Brain (tissue), 1 donor: ENCODE measurements around a stretch of chr17.

- RRBS = 97% methylated on average over 33 of the region's 79 CpGs
Measured at GRCh38 chr17:76307441-76308199, 456 bp downstream of the QRICH2 start.

GRCh38 chr17:76352702-76353468 lies 831 bp downstream of the PRPSAP1 start:
- RRBS = under 1% methylated on average over 15 of the region's 38 CpGs

DNA sequence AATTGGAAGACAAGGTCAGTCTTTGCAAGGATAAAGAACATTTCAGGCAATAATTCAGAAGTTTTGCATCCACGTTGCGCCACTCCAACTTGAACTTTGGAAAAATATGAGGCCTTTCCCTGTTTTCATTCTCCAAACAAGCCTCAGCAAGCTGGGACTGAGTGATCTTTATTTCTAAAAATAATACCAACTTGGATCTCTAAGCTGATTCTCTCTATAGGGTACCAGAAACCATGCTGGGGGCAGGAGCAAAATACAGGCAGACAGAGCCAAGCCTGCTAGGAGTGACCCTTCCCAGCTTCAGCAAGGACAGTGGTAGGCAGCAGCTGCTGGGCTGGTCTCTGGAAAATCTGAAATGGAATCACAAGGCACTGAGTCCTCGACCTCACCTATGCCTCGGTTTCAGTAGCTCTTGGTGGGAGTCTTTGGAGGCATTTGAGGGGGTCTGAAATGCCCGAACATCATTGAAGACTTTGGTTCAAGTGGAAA lies 8.1 kb upstream of the PRPSAP1 start:
- RRBS = no CpG with 5 or more reads among the region's 5 CpGs

DNA sequence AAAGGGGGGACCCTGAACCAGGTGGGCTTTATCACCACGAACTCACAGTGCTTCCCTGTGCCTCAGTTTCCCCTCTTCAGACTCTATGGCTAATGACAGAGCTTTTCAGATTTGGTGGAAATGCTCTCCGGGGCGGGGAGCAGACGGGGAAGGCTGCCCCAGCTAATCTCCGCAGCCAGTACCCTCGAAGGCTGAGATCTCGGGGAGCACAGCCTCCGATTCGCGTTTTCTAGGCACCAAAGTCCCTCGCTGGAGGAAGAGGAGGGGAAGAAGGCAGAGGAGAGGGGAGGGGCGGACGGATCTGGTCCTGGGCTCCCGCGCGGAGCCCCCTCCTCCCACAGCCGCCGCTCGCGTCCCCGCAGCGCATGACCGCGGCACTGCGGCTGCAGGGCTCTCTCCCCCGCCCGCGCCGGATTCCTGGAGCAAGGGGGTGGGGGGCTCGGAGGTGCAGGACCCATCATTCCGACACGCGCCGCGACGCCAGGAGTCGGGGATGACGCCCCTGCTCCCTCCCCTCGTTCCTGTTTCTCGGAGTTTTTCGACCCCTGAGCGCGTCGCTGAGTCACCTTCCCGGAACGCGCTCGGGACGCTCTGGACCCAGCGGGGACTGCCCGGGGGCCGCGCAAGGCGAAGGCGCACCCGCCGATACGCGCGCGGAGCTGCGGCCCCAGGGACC lies 1.6 kb upstream of the SPHK1 start:
- RRBS = 1% methylated on average over 13 of the region's 62 CpGs

DNA sequence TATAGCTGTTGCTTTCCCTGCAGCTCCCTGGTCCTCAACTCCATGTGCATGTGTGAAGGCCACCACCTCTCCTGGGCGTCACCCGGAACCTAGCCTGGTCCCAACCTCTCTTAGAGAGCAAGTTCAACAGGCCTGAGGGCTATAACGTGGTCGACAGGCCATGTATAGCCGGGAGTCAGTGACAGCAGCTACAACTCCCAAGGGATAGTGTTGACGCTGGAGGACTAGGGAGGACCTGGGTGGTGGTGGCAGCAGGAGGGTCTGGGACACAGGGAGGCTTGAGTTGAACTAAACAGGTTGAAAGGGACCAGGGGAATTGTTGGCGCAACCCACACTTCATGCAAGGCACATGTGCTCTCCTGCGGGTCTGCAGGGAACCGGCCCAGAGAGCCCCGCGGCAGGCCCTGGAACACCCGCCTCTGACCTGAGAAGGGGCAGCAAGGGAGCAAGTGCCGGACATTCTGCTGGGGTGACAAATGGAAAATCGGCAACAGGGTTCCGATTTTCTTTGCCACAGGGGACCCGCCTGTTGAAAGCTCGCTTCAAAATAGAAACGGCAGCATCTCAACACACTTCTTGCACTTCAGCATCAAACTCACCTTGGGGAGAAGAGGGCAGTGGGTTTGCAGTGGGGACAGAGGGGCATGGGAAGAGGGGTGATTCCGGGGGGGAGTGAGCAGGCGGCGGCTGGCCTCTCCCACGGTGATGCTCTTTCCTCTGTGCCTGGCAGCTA lies 6.0 kb downstream of the SPHK1 start:
- RRBS = 93% methylated on average over 11 of the region's 22 CpGs

- RRBS = 95% methylated on average over 4 of the region's 15 CpGs
Measured at GRCh38 chr17:76396334-76396830, 12.0 kb downstream of the SPHK1 start.

GRCh38 chr17:76491815-76492910 lies 9.1 kb downstream of the RHBDF2 start:
- RRBS = no CpG with 5 or more reads among the region's 19 CpGs

DNA sequence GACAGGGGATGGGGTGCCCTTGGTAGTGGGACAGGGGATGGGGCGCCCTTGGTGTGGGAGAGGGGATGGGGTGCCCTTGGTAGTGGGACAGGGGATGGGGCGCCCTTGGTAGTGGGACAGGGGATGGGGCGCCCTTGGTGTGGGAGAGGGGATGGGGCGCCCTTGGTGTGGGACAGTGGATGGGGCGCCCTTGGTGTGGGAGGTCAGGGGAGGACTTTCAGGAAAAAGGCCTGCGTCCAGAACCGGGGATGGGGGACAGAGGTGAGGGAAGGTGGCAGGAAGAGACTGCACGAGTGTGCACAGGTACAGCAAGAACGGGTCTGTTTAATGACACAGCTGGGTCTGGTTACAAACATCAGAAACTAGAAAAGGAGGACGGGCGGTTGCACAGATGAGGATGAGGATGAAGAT lies 10.5 kb downstream of the CYGB start:
- RRBS = no CpG with 5 or more reads among the region's 11 CpGs

DNA sequence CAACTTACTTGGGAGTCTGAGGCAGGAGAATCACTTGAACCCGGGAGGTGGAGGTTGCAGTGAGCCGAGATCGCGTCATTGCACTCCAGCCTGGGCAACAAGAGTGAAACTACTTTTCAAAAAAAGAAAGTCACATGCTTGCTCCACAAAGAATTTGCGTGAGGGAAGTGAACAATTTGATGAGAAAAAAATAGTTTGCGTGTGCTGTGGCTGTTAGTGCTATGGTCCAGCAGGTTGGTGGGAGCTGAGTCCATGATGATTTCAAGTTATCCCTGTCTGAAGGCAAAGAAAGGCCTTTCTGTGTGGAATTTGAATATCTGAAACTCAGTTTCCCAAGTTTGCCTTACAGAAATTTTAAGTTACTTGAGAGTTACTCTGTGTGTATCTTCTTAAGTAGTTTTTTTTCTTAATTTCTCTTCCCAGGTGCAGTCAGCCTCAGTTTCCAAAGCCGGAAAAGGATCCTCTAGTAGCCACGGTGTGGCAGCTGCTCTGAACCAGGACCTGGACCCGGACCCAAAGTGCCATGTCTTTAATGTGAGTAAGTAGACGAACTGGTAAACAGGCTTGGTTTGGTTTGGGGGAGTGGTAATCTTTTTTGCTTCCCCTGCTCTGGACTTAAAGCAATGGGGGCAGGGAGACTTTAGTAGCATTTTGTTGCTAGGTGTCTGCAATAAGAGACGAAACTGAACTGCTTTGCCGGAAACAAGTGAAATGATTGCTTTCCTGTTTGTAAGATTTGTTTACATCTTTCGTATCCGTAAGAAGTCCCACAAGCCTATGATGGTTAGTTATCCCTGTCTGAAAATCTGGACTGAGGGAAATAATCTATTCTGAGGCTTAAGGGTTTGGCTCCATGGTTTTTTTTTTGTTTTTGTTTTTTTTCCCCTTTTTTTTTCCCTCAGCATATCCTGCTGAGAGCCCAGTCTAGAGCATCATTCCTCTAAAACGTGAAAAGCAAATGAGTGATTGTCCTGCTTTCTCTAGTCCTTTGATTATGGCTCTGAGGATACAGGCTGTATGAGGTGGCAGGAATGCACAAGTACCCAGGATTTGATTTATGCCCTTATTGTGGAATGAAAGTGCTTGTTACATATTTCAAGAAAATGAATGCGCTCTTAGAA lies 21.4 kb downstream of the PRCD start:
- RRBS = no CpG with 5 or more reads among the region's 16 CpGs

- RRBS = no CpG with 5 or more reads among the region's 8 CpGs
Measured at GRCh38 chr17:76562893-76563254, 22.8 kb downstream of the ST6GALNAC2 start.

DNA sequence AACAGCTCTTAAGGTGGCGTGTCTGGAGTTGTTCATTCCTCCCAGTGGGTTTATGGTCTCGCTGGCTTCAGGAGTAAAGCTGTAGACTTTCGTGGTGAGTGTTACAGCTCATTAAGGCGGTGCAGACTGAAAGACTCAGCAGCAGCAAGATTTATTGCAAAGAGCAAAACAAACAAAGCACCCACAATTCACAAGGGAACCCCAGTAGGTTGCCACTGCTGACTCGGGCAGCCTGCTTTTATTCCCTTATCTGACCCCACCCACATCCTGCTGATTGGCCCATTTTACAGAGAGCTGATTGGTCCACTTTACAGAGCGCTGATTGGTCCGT lies 28.5 kb upstream of the ST6GALNAC2 start:
- RRBS = no CpG with 5 or more reads among the region's 7 CpGs

DNA sequence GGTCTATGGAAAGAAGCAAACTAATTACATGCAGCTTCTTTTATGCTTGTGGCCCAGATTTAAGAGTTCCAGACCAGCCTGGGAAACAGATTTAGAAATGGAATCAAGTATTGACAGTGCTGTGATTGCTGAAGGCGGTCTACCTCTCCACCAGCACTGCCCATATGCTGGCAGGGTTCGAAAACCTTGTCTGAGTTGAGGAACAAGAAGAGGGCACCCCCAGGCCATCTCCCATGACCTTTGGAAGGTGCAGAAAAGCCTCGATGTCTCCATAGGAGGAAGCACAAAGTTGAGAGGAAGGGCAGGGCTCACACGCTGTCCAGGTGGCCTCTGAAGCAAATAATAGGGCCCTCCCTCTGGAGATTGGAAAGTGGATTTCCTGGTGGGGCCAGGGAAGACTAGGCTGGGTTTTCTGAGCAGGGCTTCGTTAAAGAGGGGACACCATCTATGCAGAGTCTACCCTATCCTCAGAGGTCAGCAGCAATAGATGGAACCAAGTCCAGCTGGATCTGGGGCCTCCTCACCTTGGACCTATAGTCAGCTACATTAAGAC lies 14.5 kb upstream of the ST6GALNAC1 start:
- RRBS = no CpG with 5 or more reads among the region's 5 CpGs

GRCh38 chr17:76695231-76695951 lies 15.4 kb downstream of the MXRA7 start:
- RRBS = no CpG with 5 or more reads among the region's 13 CpGs

- RRBS = no CpG with 5 or more reads among the region's 9 CpGs
Measured at GRCh38 chr17:76715299-76716046, 4.7 kb upstream of the MXRA7 start.

DNA sequence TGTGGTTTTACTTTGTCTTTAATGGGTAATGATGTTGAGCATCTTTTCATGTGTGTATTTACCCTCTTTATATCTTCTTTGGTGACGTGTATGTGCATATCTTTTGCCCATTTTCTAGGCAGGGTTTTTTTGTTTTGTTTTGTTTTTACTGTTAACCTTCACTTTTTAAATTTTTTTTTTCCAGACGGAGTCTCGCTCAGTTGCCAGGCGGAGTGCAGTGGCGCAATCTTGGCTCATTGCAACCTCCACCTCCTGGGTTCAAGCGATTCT lies 35.5 kb downstream of the MFSD11 start:
- RRBS = no CpG with 5 or more reads among the region's 6 CpGs

DNA sequence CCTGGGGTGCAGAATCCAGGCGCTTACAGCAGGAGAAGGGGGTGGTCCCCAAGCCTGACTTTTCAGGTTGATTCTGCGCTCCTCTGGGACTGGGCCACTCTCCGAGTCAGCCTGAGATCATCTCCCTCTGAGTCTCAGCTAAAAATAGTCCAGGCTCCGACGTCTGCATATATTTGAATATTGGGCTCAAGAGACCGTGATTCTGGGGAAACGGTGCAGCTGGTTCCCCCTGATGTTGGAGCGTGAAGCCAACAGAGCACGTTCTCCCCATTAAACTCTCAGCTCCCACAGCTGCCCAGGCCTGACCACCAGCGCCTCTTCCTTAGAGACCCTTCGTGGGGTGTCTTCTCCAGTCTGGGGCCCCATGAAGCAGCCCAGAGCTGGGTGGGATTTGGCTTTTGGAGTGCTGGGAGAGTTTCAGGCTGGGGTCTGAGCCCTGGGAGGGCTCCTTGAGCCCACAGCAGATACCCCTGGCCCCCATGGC lies 90.0 kb downstream of the MGAT5B start:
- RRBS = no CpG with 5 or more reads among the region's 11 CpGs

DNA sequence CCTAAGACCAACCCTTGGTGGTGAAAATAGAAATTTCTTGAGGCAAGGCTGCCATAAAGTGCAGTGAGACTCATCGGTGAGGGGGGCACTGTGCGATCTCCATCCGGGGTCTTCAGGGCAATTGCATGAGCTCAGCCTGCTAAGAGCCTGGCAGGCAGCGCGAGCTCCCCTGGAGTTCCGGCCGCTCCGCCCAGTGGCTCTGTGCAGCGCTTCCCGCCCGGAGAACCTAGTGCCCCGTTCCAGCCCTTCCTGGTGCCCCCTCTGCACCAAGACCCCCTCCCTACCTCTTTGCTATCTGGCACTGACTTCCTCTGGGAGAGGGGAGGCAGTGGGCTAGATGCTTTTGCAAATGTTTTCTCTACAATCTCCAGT lies 101.2 kb downstream of the MGAT5B start:
- RRBS = 2% methylated on average over 9 of the region's 12 CpGs

GRCh38 chr17:77111927-77112254 lies 28.9 kb upstream of the SEC14L1 start:
- RRBS = no CpG with 5 or more reads among the region's 4 CpGs

- RRBS = no CpG with 5 or more reads among the region's 11 CpGs
Measured at GRCh38 chr17:77142602-77143702, 2.2 kb downstream of the SEC14L1 start.

- RRBS = no CpG with 5 or more reads among the region's 10 CpGs
Measured at GRCh38 chr17:77188111-77188504, 47.3 kb downstream of the SEC14L1 start.